OCI-LY7 (cell line): ENCODE results near the genes RHO and TF.

GRCh38 chr3:129343675-129344313 is 27.7 kb upstream of the H1-10 start:
- PRO-cap = no peak
- RAMPAGE, long total RNA = no peak

GRCh38 chr3:129384515-129385331 is 43.7 kb downstream of the EFCAB12 start:
- PRO-cap = no peak
- RAMPAGE, long total RNA = no peak

DNA sequence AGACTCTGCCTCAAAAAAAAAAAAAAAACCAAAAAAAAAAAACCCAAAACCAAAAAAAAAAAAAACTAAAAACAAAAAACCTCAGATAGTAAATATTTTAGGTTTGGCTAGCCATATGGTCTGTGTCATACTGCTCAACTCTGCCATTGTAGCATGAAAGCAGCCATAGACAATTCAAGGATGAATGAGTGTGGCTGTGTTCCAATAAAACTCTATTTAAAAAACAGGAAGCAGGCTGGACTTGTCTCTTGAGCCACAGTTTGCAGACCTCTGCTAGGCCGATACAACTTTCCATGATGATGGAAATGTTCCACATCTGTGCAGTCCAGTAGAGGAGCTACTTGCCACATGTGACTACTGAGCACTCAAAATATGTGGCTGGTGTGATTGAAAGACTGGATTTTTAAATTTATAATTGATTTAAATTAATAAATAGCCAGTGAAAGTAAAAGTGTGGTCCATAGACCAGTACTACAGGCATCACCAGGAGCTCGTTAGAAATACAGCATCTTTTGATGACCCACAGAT is 11.1 kb downstream of the EFCAB12 start:
- PRO-cap = no peak
- RAMPAGE, long total RNA = no peak

DNA sequence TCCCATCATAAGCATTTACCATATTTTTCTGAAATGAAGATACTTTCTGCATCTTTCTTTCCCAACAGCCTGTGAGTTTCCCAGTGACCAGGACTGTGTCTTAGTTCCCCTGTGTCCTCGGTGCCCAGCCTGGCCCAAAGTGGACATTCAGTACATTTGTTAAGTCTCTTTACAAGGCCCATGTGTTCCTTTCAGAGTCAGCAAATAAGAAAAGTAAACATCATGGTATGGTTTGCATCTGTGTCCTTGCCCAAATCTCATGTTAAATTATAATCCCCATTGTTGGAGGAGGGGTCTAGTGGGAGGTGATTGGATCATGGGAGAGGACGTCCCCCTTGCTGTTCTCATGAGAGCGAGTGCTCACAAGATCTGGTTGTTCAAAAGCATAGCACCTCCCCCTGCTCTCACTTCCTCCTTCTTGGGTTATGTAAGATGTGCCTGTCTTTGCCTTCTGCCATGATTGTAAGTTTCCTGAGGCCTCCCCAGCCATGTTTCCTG is 4.3 kb downstream of the EFCAB12 start:
- PRO-cap = unidirectional peak, minus-strand start at position 364 of the sequence
- RAMPAGE, long total RNA = no peak

- PRO-cap = bidirectional peak, plus-strand start at chr3:129440631, minus-strand start at chr3:129440652
- RAMPAGE, long total RNA = no peak
Measured at GRCh38 chr3:129440429-129440815, 398 bp downstream of the IFT122 start.

DNA sequence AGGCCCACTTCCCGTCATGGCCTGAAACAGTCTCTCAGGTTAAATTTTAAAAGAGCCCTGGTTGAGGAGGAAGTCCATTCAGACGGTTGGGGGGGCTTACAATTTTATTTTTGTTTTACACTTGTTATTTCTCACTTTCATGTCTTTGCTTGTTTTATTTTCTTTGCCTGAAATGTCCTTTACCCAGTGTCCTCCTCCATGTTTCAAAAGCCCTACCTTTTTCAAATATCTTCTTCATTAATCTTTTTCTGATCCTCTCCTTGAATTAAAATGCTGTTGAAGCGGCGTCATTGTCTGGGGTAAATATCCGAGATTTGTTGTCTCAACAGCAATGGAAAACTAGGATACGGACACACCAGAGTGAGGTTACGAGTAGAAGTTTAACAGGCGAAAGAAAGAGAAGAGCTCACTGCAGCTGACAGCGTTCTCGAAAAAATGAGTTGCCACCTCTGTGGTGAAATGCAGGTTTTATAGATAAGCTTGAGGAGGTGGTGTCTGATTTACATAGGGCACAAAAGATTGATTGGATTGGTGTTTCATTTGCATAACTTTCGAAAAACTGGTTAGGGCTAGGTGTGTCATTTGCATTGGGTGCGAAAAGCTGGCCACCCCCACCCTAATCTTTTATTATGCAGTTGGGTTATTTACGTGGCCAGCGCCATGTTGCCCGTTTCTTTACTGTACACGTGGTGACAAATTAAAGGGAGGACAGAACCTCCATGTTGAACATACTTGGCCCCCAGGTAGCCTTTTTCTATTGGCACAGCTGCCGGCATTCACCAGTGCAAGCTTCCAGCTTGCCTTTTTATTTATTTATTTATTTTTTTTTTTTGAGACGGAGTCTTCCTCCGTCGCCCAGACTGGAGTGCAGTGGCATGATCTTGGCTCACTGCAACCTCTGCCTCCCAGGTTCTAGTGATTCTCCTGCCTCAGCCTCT is 8.1 kb downstream of the IFT122 start:
- PRO-cap = no peak
- RAMPAGE, long total RNA = no peak

DNA sequence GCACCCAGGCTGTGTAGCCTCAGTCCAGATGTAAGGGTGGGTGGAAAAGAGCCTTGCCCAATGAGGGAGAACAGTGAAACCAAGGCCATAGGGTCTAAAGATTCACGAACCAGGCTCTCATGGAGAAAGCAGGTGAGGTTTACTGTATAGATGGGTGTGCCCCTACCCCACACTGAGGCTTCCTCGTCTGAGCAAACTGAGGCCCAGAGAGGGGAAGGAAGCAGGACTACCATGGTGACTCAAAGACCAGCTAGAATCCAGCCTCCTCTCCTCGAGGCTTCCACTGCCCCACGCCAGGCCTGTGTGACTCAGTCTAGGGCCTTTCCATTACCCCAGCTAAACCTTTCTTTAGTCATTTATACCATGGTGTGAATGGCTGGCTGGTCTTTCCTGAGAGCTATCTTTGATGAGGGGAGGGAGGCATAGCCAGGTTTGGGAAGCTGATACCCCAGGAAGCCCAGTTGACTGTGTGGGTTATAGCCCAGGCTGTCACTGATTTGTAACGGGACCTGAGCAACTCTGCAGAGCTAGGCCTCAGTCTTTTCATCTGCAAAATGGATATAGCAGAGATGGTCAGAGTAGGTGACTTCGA is 3.1 kb upstream of the RHO start:
- PRO-cap = no peak
- RAMPAGE, long total RNA = no peak

- PRO-cap = no peak
- RAMPAGE, long total RNA = no peak
Measured at GRCh38 chr3:129528441-129528840, at the start of gene RHO. Gene RHO (plus strand): TSS chr3:129528639.

DNA sequence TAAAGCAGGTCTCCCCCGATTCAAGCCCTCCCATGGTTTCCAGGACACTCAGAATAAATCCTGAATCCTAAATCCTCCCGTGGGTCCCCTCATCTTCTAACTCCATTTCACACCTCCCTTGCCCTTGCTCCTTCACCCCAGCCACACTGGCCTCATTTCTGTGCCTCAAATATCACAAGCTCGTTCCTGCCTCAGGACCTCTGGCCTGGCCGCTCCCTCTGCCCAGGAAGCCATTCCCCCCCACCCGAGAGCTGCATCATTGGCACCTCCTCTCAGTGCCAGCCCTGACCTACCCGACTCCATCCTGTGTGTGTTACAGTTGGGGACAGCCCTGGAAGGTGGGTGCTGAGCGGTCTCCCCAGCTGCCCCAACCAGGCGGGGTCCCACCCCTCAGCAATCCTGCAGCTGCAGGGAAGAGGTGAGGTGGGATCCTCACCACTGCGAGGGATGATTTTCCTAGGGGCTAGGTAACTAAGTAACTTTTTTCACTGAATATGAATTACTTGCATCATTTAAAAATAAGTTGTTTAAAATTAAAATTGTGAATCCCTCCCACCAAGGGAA is 14.5 kb downstream of the PLXND1 start:
- PRO-cap = no peak
- RAMPAGE, long total RNA = no peak

DNA sequence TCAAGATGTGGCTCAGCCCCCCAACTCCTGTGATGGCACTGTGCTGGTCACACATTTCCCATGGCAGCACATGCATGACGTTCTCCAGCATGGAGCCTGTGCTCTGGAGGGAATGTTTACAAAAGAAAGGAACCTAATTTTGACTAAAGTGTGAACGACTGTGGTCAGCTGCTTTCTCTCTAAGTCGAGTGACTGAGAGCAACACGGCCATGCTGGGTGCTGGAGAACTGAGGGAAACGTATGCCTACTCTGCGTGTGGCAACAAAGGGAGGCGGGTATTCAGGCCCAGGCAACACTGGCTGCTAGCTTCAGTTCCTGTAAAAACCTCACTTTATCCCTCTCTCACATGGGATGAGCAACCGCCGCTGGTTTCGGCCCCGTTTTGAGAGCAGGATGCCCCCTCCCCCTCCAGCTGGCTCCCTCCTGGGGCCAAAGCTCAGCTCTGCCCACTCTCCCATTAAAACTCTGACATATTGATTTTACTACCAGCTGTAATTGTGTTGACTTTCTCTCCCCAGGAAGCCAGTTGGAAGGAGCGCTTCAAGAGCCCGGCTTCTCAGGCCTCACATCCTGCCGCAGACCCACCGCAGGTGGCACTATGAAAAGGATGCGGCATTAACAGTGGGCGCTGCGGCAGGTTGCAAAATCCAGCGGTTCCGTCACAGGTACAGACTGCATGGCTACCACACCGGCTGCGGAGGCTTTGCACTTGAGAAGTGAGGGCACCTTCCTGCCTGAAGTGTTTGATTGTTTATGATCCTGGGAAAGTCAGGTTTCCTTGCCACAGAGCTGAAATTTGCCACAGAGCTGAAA is 12.8 kb downstream of the PLXND1 start:
- PRO-cap = no peak
- RAMPAGE, long total RNA = no peak

DNA sequence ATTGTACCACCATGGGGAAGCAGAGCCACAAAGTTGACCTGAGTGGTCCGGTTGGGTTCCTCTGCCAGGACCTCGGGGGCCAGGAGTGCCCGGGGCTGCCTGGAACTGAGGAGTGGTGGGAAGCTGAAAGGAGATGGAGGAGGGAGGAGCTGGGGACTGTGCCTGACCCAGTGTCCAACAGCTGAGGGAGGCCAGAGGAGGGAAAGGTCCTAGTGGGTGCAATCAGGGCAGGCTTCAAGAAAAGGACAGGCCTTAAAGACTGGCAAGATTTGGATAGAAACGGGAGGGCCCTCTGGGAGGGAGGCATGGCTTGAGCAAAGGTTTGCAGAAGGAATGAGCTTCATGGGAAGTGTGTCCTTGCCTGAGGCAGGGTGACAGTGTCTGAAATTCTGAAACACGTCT is 32.1 kb upstream of the TRH start:
- PRO-cap = no peak
- RAMPAGE, long total RNA = no peak

GRCh38 chr3:130119667-130120211 is 38.1 kb downstream of the ALG1L2 start:
- PRO-cap = no peak
- RAMPAGE, long total RNA = no peak

DNA sequence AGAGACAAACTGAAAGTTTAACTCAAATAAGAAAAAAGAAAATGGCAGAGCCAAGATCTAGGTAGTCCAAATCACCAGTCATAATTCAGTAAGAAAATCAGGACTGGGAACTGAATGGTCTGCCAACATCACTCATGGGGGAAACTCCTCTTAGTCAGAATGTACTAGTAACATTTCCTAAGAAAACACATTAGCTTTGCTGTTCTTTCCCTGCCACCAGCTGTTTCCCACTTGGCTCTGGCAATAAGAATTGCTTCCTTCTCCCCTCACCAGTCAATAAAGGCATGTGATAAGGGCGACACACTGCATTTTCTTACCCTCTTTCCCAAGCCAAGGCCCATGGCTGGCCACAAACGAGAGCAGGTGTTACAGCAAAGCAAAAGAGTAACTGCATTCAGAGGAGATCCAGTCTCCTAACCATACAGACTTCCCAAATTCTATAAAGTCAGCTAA is 46.1 kb downstream of the PIK3R4 start:
- PRO-cap = no peak
- RAMPAGE, long total RNA = no peak

DNA sequence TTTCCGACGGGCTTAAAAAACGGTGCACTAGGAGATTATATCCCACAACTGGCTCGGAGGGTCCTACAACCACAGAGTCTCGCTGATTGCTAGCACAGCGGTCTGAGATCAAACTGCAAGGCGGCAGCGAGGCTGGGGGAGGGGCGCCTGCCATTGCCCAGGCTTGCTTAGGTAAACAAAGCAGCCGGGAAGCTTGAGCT is 49.9 kb upstream of the NUDT16 start:
- PRO-cap = no peak
- RAMPAGE, long total RNA = no peak

DNA sequence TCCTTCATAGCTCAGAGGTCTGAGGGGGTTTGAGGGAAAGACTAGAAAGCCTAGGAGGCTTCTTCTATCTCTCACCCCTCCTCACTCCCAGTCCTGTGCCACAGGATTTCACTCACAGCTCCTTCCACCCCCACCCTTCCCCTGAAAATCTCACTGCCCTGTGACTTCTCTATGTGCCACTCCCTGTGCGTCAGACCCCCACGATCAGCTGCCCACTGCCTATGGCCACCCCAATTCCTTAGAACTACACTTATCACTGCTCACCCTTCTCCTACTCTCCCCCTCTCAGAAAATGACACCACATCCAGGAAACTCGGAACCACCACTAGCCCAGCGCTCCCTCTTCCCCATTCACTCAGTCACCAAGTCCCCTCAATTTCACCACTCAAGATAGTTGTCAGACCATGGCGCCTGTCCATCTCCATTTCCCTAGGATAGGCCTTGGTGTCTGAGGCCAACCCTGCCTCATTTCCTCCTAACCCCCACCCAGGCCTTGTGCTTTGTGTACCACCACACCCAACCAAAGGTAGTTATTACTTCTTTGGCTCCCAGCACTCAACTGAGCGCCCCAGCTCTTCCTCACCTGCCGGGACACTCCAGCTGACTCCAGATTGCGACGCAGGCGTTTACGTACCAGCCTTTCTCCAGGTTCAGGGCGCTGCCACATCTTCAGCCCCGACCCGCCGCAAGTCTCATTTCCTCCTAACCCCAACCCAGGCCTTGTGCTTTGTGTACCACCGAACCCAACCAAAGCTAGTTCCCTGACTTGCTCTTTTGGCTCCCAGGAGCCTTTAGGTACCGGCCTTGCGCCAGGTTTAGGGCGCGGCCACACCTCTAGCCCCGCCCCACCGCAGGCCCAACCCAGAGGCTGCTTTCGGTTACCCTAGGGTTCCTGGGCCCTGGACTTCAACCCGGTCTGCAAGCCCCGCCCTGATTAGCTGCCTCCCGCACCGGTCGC is 596 bp upstream of the NUDT16 start:
- PRO-cap = bidirectional peak, plus-strand start outside the sequence, minus-strand start at position 793 of the sequence
- RAMPAGE, long total RNA = no peak

DNA sequence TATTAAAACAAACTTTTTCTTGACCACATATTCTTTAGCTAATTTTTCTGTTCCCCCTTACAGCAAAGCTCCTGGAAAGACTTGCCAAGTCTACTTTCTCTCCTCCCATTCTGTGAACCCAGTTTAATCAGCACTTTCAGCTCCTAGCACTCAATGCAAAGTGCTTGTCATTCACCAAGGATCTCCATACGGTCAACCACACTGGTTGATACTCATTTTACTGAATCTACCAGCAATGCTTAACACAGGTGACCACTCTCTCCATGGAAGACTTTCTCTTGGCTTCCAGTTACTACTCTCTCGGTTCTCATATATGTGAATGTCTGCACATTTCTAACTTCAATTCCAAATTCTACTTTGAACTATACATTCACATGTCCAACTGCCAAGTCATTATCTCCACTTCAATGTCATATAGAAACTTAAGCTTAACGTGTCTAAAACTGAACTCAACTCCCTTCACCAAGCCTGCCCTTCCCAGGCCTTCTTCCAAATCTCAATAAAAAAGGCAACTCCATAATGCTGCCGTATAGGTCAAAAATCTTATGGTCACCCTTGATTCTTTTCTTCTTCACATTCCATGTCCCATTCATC is 11.6 kb downstream of the MRPL3 start:
- PRO-cap = no peak
- RAMPAGE, long total RNA = no peak

DNA sequence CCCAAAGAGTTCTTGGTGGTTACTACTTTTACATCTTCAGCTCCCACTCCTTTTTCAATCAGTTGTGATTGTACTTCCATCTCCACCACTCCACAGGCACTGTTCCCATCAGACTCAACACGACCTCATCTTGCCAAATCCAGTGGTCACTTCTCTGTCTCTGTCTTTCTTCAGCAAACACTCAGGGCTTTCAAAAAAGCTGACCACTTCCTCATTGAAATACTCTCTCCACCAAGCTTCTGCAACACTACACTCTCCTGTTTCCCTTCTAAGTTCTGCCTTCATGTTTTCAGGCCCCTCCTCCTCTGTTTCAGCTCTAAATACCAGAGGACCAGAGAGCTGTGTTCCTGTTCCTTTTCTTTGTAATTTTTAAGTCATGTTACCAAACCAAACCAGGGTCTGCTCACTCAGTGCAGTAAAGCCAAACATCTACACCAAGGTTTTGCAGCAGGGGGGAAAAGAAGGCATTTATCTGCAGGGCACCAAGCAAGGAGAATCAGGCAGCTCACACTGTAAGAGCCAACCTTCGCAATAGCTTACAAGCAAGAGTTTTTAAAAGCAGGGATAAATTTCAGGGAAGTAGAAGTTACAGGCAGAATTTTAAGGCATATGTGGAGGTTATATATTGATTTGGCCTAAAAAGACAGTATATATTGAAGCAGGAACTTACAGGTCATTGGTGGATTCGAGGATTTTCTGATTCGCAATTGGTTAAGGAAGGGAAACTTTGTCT is 33.7 kb upstream of the ACP3 start:
- PRO-cap = no peak
- RAMPAGE, long total RNA = no peak

- PRO-cap = no peak
- RAMPAGE, long total RNA = no peak
Measured at GRCh38 chr3:133655034-133655729, 6.6 kb downstream of the TOPBP1 start.

- PRO-cap = no peak
- RAMPAGE, long total RNA = no peak
Measured at GRCh38 chr3:133745785-133746875, at the start of gene TF. Gene TF (plus strand): TSS chr3:133746393.

DNA sequence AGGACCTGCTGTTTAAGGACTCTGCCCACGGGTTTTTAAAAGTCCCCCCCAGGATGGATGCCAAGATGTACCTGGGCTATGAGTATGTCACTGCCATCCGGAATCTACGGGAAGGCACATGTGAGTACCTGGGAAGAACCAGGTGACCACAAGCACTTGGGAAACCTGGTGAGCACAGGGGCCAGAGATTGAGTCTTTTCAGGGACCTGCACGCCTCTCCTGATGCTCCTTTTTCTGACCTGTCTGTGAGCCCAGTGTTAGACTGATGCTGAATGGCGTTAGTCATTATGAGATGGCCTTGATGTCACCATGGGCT is 11.6 kb downstream of the TF start:
- PRO-cap = no peak
- RAMPAGE, long total RNA = no peak